Neural crest cell (in vitro differentiated cells): ENCODE measurements around a stretch of chr16.

DNA sequence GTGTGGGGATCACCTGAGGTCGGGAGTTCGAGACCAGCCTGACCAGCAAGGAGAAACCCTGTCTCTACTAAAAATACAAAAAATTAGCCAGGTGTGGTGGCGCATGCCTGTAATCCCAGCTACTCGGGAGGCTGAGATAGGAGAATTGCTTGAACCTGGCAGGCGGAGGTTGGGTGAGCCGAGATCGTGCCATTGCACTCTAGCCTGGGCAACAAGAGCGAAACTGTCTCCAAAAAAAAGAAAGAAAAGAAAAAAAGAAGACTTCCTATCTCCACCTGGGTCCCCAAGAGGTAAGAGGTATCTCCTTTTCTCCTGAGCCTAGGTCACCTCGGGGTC lies 505 bp upstream of the ATXN1L start:
- PRO-cap, result no peak

- PRO-cap, result no peak
Observed at GRCh38 chr16:71846113-71846864, 513 bp downstream of the ATXN1L start.

DNA sequence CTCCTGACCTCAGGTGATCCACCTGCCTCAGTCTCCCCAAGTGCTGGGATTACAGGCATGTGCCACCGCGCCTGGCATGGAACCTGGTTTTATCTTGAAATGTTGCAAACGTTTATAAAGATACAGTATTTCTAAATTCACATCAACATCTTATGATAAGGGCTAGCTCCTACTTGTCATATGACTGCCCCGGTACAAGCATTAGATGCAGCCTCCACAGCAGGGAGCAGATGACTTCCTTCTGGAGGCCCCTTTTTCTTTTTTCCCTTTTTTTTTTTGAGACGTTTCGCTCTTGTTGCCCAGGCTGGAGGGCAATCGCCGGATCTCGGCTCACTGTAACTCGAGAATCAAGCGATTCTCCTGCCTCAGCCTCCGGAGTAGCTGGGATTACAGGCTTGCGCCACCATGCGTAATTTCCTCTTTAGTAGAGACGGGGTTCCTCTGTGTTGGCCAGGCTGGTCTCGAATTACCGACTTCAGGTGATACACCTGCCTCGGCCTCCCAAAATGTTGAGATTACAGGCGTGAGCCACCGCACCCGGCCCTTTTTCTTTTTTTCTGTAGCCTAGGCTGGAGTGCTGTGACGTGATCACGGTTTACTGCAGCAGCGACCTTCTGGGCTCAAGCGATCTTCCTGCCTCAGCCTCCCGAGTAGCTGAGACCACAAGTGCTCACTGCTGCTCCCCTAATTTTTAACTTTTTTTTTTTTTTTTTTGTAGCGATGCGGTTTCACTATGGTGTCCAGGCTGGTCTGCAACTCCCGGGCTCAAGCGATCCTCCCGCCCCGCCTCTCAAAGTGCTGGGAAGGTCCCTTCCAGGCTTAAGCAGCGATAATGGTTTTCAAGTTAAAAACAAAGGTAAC lies 1.1 kb upstream of the IST1 start:
- PRO-cap, result no peak

DNA sequence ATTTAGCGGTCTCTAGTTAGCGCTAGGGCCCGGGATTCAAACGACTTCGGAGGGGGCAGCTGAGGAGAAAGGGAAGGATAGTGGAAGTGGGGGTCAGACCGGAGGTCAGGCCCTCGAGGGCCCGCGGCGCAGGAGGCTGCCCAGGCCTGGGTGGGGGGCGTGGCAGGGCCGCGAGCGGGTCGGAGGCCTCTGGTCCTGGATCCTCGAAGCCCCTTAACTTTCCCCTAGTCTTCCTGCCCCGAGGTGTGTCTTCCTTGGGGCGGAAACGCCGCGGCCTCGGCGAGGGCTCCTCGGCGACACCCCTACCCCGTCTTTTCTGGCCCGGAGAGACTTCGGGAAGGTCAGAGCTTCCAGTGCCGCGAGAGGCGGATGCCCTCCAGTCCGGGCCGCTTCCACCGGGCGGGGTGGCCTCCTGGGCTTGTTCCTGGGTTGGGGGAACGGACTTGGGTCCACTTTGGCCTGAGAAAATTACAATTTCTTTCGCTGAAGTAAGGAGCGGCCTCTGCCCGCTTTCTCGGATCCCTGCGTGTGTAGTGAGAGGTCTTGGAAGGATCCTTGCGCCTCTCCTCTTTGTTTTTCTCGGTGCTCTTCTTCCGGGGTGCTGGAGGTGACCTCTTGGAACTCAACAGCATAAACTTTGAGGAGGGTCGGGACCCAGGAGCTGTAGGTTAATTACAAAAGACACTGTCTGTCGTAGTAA lies 468 bp downstream of the IST1 start:
- PRO-cap, result bidirectional peak, plus-strand start at position 313 of the sequence, minus-strand start at position 318 of the sequence; bidirectional peak, plus-strand start at position 631 of the sequence, minus-strand start at position 532 of the sequence

GRCh38 chr16:71926847-71927314 lies 31.6 kb downstream of the IST1 start:
- PRO-cap, result no peak

DNA sequence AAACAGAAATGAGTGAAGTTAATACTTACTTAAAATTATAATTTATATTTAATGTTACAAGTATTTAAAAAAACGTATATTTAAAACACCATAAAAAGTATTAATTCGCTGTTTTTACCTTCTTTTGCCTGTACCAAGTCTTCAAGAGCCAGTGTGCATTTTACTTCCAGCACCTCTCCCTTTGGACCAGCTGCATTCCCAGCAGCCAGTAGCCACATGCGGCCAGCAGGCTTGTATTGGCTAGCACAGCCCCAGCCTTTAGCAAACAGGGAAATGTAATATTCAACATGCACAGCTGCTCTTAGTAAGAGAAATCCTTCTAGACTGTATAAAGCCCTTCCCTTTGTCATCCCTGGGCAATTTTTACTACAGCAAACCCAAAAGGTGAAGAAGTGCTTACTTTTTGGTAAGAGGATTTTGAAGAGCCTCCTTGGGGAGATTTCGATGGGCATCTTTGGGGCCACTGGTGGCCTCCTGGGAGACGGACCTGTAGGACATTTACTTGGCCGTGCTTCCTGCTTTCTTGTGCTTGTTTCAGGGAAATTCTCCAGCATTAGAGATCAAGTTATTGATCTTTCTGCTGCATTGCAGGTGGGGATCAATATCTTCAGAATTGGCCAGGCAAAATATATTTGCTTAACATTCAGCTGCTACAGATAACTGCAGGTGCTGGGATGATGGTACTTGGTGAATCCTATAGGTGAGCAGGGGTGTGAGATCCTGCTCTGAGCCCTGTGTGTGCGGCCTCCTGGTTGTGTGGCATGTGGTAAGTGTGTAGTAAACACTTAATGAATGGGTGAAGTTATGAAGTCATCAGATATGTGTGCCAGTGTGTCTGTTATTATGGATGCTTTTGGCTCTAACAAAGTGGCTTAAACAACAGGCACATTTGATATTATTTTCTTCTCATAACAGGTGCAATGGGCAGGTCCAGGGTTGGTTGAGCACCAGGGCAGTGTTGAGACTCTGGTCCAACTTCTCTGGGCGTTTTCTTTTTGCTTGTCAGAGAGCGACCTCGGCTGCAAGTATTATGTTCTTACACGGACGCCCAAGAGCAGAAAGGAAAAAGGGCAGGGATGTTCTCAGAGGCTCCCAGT lies 6.9 kb downstream of the DHODH start:
- PRO-cap, result no peak

- PRO-cap, result no peak
Observed at GRCh38 chr16:72016190-72016794, 7.7 kb downstream of the DHODH start.

- PRO-cap, result no peak
Observed at GRCh38 chr16:72023905-72024522, 15.5 kb downstream of the DHODH start.

GRCh38 chr16:72836054-72836572 lies 211.8 kb downstream of the ZFHX3 start:
- PRO-cap, result no peak

GRCh38 chr16:72850590-72850879 lies 197.4 kb downstream of the ZFHX3 start:
- PRO-cap, result no peak

GRCh38 chr16:72853433-72854024 lies 194.4 kb downstream of the ZFHX3 start:
- PRO-cap, result no peak

- PRO-cap, result no peak
Observed at GRCh38 chr16:72952998-72953202, 95.0 kb downstream of the ZFHX3 start.

DNA sequence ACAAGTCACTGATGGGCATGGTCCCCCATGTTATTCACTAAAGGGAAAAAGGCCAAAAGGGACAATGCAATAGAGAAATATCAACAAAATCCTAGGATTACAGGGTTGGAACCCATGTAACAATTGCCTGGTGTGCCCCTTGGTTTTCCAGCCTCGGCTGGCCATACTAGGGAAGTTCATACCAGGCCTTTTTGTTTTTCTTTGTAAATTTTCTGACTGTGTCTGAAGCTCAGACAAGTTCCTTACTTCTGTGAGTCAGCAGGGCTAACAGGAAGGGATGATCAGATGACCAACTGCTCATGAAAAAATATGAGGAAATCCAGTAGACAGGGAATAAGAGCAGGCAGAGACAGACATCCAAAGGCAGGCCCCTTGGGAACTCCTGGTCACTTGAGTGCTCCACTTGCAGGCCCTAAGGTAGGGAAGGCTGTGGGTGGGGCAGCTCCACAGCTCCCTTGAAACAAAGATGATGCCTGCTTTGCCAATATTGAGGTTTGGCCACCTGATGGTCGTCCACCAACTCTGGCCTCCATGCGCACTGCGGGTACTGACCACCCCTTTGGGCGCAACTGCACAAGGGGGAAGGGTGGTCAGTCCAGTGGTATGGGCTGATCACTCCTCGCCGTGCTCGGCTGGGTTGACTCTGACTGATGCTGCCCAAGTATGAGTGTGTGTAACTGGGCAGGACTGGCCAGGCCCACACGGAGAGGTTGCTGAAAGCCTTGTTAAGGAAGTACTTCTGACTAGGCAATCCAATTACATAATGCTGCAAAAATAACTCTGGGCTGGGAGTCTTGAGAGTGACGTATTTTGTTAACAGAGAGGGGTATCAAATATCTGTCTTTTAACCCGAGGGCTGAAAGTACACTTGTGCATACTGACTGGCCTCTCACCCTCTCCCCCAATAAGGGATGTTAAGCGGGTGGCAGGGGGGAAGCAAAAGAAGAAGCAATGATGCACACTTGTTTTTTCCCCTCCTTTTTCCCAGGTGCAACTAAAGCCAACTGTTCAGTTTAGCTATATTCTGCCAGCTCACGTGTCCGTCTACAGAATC lies 20.8 kb upstream of the ZFHX3 start:
- PRO-cap, result no peak

DNA sequence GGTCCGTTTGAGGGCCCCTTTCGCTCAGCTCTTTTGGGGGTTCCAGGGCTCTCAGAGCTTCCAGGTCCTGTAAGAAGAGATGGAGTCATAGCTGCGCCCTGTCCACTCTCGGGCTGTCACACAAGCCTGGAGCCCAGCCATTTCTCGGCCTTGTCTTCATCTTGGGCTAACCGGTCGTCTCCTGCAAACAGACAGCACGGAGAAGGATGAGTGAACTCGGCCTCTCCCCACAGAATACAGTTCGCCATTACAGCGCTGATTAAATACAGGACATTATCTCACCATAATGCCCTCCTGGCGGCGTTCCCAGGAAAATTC lies 45.4 kb upstream of the ZFHX3 start:
- PRO-cap, result no peak

- PRO-cap, result no peak
Observed at GRCh38 chr16:73424752-73425166, 376.8 kb upstream of the ZFHX3 start.

- PRO-cap, result no peak
Observed at GRCh38 chr16:74325515-74326390, 29.1 kb downstream of the PSMD7 start.

DNA sequence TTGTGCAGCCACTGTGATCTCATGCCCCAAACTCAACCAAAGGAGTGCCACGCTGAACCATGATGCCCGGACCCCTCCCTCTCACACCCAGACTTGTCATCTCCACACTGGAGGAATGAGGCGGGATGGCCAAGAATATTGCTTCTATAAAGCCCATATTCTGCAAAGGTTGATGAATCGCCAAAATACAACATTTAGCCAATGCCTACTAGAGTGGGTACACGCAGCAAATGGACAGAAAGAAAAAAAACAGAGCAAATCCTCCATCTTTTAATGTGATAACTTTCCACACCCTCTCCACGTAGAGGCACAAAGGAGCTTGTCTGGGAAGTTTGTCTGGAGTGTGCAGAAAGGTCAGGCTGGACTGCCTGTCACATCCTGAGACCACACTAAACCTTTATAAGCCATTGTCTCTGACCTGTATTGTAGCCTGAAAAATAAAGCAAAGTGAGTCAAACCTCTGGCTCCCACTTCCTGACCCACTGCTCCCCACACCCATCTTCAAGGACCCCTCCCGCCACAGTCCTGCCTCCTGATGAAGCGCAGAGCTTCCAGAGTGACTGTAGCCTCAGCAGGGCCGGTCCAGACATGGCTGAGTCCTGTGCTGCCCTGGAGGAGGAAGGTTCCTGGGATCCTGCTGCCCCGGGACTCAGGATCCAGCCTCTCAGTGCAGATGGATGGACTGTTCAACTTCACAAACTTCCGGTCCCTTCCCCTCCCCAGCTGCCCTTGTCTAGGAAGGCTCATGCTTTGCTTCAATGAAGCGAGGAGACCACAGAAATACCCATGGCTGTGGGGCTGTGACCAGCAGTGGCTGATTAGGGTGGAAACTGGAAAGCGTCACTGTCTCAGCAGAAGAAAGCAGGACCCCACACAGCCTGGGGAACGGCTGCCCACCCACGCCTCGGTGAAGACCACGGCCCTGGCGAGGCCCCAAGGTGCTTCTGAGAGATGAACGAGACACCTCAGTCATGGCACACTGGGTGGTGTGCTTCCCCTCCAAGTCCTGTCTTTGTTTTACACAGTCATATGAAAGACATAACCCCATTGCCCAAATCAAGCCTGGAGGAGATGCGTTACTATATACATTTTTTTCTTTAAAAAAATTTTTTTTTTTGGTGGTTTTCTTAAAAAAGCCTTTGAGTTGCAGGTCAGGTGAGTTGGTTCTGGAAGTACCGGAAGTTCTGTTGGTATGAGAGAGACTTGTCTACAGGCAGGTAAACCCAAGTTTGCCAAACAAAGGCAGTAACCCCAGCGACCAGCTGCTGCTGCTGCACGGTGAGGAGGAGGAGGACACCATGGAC lies 30.9 kb upstream of the CLEC18B start:
- PRO-cap, result no peak

- PRO-cap, result no peak
Observed at GRCh38 chr16:74622798-74623786, 16.2 kb upstream of the GLG1 start.

GRCh38 chr16:74644260-74644701 lies 22.4 kb downstream of the RFWD3 start:
- PRO-cap, result no peak

DNA sequence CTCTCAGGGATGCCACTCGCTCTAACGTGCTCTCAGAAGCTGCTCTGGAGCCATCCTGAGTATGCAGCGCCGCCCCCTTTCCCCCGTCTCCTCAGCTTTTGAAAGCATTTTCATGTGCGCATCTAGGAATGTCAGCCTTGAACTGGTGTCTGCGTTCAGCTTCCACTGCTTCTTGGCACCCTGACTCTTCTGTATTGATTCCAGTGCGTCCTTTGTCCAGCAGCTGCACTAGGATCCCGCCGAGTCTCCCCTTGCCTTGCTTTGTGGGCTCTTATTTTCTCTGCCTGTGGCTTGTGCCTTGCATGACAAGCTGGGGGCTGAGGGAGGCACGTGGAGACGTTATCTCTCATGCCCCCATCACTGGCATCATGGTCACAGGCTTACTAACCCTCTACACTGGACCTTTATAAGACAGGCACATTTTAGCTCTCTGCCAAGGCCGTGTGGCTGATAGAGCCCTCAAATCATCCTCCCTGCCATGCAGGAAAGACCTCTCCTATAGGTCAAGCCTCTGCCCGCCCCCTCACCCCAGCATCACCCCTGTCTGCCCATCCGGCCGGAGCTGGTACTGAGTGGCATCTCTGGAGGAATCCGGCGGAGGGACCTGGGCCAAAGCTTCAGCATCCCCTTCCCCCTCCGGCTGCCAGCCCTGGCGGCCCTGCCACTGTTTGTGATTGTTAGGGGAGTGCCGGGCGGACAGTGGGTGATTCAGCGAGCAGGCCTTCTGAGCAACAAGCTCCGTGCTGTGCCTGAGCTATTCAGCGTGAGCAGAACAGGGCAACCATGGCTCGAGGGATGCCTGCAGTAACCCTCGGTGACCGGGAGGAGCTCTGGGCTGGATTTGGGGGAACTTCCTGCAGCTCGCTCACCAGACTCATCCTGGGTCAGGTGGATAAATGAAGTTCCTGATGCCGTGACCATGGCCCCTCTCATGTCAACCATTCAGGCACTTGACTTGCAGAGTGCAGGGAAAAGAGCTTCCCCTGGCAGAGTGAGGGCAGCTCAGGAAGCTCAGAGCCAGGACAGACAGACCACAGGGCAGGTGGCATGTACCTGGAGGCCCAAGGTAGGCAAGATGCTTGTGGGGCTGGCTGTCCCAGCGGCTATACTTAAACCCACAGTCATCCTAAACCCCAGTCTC lies 24.0 kb upstream of the MLKL start:
- PRO-cap, result no peak